Thoracic aorta endothelial cell (primary cell): Measurements from ENCODE around the genes CBLB and BBX.

- CAGE, long polyA plus RNA: no peak
These were observed 818.8 kb upstream of the ALCAM start for GRCh38 chr3:104547925-104548236.

- CAGE, long polyA plus RNA: no peak
These were observed 20.3 kb downstream of the ALCAM start for GRCh38 chr3:105386966-105387380.

DNA sequence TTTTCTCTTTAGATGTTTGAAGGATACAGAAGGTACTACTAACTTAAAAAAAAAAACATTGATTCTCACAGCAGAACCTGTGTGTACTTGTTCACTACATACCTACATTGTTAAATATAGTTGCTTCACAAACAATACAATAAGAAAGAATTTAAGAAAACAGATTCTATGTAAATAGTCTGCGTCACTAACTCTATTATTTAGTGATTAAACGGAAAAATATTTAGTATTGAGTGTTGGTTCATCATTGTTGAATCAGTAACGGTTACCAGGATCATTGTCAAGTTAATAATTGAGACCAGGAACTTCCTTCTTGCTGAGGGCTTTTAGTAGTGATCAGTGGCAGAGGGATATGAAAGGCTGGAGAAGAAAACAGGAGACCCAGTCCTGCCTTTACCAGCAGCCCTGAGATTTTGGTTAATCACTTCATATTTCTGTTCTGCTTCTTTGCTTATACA lies 20.7 kb downstream of the ALCAM start:
- CAGE, long polyA plus RNA: no peak

DNA sequence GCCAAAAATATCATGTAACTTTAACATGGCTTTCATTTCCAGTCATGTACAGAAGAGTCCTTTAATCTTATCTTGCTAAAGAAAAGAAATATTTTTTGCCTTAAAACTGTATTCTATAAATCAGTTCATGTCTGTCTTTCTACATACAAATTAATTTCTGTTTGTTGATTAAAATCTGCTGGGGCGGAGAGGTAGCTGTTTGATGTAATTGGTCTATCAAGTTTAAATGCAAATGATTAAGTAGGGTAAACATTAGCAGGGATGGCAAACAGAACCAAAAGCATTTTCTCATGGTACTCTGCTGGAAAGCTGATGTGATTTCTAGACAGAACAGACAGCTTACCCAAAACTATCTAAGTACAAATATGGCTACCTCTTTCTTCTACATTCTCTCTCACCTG lies 132.8 kb downstream of the ALCAM start:
- CAGE, long polyA plus RNA: no peak

- CAGE, long polyA plus RNA: no peak
These were observed 209.3 kb downstream of the ALCAM start for GRCh38 chr3:105576019-105576329.

GRCh38 chr3:105828556-105829043 lies 40.2 kb downstream of the CBLB start:
- CAGE, long polyA plus RNA: no peak

- CAGE, long polyA plus RNA: no peak
These were observed 31.9 kb downstream of the CBLB start for GRCh38 chr3:105836504-105837688.

GRCh38 chr3:105838077-105838558 lies 30.7 kb downstream of the CBLB start:
- CAGE, long polyA plus RNA: no peak

DNA sequence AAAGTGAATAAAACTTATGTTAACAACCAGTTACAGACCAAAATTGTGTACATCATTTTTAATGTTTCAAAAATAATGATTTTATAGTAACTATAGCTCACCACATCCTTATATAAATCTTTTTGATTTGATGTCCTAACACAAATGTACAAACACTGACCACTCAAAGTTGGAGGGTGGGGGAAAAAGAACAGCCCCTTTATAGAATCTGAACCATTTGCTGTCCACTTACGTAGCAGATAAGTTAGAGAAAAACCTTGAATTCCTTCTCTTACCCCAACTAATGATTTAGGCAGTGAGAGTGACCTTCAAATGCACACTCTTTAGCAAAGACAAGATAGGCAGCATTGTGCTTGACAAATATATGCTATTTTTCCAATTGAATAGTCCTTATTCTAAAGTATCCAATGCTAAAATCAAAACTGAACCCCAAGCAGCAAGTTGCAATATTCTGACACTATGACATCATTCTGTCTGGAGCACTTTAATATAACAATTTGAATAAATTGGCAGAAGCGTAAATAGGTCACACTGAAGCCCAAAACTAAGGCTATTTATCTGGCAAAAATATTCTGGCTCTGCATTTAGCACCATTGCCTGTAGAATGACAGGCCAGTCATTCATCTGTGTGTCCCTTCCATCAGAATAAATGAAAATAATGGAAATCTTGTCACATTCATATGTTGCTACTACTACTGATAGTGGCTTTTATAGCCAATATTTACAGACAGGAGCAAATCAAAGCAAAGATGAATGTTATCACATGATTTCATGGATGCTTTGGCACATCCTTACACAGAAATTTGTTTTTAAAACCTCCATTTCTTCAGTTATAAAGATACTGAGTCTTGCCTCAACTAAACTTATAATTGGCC lies 3.0 kb downstream of the CBLB start:
- CAGE, long polyA plus RNA: no peak

DNA sequence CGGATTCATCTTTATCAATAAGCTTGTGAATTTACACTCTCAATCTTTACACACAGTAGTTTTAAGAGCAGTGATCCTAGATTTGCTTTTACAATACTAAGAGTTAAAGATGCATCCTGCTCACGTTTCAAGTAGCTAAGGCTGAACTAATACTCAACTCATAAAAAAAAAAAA lies 1.2 kb downstream of the CBLB start:
- CAGE, long polyA plus RNA: no peak

DNA sequence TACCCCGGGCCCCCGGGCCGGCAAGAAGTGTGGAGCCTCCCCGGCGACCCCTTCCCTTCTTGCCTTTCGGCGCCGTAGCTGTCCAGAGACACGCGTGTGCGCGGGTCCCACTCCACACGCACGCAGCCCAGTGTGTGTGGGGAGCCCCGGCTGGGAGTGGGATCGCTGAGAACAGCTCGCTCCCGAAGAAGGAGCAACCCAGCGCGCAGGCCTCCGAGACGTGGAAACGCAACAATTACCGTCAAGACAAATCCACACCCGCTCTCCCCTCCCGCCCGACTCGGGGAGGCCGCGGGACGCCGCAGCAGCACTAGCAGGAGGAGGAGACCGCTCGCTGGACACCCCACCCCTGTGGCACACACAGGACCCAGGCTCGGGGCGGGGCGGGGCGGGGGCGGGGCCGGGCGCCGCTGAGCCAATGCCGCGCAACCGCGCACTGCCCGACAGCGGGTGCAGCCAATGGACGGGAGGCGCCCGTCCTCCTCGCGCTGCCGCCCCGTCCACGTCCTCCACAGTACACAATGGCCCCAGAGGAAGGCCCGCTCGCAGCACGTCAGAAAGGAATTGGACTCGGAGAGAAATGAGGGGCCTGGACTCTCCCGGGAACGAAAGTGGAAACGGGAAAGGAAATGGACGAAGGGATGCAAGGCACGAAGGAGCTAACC lies at the start of gene CBLB:
Gene CBLB, minus strand, starts transcription at position 340 of the 665 bp plus-strand sequence.
- CAGE, long polyA plus RNA: no peak

- CAGE, long polyA plus RNA: no peak
These were observed 337.4 kb upstream of the CBLB start for GRCh38 chr3:106206170-106206569.

DNA sequence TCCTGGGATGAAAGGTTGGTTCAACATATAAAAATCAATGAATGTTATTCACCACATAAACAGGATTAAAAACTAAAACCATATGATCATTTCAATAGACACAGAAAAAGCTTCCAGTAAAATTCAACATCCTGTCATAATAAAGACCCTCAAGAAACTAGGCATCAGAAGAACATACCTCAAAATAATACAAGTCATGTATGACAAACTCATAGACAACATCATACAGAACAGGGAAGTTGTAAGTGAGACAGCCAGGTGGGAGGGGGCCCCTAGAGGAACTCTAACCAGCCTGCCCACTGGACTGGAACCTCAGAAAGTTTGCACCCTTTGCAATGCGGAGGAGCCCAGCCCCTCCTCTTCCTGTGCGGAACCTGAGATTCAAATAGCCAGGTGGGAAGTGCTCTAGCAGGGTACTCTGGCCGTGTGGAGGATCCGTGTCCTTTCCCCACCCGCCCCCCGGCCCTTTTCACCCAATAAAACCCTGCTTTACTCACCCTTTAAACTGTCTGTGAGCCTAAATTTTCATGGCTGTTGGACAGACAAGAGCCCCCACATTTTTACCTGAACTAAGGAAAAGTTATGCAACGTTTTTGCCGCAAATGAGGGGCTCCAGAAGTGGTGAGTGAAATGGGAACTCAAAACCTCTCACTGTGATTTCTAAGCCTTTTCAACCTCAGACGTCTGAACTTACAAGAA lies 387.1 kb upstream of the CBLB start:
- CAGE, long polyA plus RNA: no peak

DNA sequence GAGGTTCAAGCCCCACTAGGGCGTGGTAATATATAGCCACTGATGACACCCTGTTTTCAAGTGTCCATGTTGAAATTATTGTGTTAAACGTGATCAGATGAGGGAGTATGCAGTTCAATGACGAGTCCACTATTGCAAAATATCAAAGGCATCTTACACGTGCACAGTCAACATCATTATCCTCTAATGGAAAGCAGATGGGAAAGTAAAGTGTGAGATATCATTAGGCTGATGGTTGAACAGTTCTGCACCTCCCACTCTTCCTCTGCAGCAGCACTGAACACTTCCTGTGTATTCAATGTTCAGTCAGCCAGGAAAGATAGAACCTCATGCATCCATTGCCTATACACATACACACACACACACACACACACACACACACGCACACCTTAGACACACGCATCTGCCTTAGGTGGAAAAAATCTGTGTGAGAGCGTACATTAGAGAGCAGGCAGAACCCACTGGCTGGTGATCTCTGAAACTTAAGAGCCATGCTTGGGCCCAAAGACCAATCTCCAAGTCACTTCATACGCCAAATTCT lies 431.7 kb upstream of the CCDC54 start:
- CAGE, long polyA plus RNA: no peak

DNA sequence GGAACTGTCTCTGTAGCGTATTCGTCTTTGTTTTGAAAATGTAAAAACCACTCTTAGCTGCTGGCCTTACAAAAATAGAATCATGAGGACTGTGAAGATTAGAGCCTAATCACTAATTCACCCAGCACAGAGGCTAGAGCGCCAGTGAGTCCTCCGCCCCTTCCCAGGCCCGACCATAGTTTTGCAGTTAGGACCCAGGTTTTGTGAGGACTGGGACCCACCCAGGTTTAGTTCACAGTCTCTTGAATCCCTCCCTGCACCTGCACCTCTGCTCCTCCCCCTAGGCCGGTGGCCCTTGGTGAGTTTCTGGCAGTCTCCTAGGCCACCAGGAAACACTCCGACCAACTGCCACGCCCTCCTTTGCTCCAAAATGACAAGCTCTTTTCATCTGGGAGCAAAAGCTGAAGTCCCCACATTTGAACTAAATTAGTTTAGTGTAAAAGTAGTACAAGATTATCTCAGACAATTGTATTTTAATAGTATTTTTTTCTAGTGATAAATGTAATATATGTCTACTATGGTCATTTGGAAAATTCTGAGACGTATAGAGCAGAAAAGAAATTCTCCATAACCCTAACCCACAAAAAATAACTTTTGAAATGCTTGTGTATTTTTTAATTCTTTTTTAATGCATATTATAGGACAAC lies 135.9 kb upstream of the CCDC54 start:
- CAGE, long polyA plus RNA: no peak

DNA sequence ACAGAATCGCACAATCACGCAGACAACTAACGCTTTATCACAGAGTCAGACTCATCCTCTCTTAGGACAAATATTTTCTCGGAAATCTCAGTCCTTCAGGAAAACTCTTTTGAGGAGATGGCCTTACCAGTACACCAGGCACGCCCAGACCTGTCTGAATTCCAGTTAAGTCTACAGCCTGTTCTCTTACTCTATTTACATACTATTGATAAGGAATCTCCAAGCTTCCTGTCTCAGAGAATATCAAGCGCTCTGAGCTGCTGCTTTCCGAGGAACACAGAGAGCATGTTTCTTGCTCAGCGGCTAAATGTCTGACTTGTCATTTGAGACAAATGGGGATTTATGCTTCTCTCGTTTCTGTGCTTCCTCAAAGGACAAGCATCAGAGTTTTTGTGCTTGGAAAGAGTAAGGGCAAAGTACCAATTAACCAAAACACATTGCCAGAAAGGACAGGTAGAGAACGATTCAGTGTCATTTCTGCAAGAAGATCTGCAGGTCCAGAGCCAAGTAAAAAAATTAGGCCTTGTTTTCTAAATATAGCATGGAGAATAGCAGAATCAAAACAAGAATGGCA lies 112.3 kb upstream of the CCDC54 start:
- CAGE, long polyA plus RNA: no peak

GRCh38 chr3:107367427-107367755 lies 9.8 kb upstream of the CCDC54 start:
- CAGE, long polyA plus RNA: no peak

DNA sequence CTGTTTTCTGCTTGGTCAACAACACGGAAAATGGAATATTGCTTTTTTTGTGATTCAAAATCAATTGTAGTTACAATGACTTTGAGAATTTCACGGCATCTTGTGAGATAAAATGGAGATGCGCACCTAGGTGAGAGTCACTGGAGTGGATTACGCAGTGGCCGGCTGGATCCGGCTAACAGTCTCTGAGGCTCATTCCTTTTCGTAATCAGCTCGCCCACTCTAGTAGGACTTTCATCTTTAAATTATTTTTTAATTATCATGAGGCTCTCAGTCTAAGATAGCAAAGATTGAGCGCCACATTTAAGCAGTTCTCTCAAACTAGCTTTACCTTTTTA lies 54.9 kb downstream of the CCDC54 start:
- CAGE, long polyA plus RNA: no peak

GRCh38 chr3:107522557-107523431 lies at the start of gene BBX:
Gene BBX, plus strand, starts transcription at chr3:107522962.
- CAGE, long polyA plus RNA: no peak

DNA sequence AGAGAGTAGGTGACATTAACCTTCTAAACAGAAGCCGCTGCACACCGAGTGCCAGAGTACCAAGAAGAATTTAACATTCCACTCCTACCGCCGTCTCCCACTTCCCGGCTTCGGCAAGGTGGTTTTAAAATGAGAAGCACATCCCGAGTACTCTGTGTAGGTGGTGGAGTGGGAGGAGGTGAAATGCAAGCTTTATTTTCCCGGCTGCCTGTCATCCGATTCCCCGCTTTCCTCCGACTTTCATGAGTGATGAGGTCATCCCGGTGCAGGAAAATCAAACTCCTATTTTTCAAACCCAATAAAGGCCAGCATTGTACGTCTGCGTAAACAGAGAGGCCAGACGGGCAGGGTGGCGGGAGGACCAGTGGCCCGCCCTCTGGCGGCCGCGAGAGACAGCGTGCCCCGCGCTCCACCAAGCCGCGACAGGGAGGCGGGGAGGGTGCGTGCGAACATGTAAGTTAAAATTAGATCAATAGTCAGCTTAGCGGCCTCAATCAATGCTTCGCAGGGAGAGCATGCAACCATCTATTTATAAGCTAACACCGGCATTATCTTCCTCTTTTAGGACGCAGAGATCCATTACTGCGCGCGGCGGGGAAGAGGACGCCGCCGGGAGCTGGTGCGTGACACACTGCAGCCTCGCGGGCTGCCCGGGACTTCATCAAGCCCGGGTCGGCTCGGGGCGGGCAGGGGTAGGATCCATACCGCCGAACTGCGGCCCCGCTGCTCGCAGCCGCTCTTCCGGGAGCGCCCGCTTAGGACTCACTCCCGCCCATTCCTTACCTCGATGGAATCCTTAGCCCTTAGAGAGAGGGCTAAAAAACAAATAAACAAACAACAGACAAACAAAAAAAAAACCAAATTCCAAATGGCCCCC lies 163.3 kb downstream of the CD47 start:
- CAGE, long polyA plus RNA: no peak